Placental pericyte (primary cell): Measurements from ENCODE around the genes ANKRD50 and FAT4.

GRCh38 chr4:123488708-123489423, 92.3 kb downstream of the SPRY1 start:
- CAGE, long polyA plus RNA, result no peak

DNA sequence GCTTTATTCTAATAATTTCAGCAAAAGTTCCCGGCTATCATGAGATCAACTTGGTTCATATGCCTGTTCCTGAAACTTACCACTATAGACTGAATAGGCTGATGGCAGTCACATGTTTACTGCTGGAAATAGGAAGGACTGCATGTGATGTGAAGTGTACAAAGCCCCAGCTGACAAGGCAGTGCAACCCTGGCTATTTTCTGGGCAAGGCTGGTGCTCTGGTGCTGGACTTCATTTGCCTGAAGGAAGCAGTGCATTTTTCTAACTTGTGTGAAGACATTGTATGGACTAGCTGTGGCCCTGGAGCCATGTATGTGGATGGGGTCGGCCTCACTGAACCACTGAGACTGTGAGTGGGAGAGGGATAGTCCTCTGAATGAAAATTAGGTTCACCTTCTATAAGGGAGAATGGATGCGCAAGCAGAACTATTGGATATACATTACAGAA, 107.5 kb downstream of the SPRY1 start:
- CAGE, long polyA plus RNA, result no peak

GRCh38 chr4:124019809-124020669, 623.4 kb downstream of the SPRY1 start:
- CAGE, long polyA plus RNA, result no peak

- CAGE, long polyA plus RNA, result no peak
Measured at GRCh38 chr4:124671719-124672215, 40.8 kb downstream of the ANKRD50 start.

DNA sequence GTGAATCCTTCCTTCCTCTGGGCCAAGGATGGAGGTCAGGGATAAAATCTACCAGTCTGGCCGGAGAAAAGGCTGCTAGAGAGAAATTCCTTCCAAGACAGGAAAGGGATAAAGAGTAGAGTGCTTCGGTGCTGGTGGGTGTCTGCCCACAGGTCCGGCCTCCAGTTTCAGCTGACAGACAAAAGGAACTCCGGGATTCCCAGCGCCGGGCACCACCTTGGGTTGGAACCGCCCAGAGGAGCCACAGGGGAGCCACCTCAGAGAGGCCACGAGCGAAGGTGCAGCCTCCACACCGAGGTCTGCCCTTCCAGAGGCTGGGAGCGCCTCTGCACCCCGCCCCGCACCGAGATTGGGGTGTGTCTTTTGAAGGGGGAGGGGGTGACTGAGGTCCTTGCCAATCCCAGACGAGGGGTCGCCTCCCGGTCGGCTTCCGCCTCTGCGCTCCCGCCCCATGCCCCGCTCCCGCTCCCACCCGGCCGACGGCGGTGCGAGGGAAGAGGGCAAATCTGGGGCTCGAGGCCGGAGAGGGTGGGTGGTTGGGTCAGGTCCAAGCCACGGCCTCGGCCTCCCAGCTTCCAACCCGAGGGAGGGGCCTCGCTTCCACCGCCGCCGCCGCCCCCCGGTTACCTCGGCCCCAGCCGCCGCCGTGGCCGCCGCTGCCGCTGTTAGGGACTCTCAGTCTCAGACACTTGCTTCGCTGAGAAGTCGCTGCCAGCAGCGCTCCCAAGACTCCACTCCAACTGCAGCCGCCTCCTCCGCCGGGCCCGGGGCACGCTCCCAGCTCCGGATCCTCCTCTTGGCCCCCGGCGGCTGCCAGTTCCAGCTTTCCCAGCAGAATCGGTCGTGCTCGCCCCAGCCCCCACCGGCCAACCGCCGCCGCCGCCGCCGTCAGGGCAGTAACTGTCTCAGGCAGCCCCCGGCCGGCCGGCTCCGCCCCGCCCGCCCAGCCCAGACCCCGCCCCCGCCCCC, at the start of gene ANKRD50:
TSS of gene ANKRD50 (minus strand) at position 902 of the 969 bp plus-strand sequence.
- CAGE, long polyA plus RNA, result no peak

GRCh38 chr4:125314526-125315517, at the start of gene FAT4:
Gene FAT4 (plus strand): TSS chr4:125314955.
- CAGE, long polyA plus RNA, result no peak

DNA sequence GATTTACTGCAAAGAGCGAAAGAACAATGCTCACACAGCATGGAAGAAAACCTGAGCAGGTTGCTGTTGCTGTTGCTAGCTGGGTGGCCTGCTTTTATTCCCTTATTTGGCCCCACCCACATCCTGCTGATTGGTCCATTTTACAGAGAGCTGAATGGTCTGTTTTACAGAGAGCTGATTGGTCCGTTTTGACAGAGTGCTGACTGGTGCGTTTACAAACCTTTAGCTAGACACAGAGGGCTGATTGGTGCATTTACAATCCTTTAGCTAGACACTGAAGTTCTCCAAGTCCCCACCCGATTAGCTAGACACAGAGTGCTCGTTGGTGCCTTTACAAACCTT, 940.8 kb downstream of the FAT4 start:
- CAGE, long polyA plus RNA, result no peak

DNA sequence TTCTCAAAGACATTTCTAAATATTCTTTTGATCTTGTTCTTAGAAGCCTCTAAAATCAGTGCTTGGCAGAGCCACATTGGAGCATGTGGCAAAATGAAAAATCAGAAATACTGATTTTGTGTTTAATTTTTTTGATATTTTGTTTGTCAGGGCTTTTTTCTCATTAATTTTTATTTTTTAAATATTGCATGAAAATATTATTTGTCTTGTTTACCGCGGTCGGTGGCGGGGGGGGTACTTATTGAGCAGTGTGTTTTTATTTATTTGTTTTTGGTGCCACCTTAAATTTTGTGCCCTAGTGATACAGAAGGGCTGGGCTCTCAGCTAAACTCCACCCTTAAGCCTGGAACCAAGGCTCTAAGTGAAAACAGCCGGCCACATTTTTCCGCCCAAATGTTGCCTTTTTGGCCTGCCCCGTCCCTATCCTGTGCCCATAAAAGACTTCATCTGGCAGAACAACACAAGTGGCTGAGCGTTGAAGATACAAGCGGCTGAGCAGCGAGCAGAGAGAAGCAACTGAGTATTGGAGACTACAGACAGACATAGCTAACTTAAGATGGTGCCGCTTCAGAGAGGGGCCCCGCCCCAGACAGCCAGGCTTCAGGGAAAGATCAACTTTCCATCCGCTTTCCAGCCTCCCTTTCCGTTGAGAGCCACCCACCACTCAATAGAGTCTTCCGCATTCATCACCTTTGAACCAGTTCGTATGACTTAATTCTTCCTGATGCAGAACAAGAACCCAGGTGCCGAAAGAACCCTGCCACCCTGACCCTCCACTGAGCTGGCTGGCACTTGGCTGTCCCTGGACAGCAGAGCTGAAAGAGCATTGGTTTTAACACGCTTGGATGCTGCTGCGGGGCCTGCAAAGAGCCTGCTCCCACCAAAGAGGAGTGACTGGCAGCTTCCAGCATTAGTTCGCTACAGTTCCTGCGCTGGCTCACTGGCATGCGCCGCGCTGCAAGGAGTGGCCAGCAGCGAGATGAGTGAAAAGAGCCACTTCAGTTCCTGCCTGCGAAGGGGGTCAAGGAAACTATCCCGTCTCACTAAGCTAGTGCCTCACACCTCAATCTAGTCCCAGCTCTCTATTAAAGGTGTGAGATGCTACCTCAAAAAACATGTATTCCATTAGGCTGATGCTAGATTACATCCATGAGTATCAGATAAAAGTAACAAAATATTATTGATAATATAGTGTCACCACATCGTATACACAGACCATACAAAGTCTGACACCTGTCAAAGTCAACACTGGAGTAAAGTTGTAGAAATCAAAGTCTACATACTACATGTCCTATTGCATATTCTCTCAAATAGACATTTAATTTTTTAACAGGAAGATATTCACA, 853.1 kb upstream of the INTU start:
- CAGE, long polyA plus RNA, result no peak

GRCh38 chr4:127973592-127974087, 8.4 kb downstream of the ABHD18 start:
- CAGE, long polyA plus RNA, result no peak

- CAGE, long polyA plus RNA, result no peak
Measured at GRCh38 chr4:128060122-128060558, 972 bp upstream of the LARP1B start.

- CAGE, long polyA plus RNA, result no peak
Measured at GRCh38 chr4:128386717-128387497, 99.3 kb upstream of the PGRMC2 start.

DNA sequence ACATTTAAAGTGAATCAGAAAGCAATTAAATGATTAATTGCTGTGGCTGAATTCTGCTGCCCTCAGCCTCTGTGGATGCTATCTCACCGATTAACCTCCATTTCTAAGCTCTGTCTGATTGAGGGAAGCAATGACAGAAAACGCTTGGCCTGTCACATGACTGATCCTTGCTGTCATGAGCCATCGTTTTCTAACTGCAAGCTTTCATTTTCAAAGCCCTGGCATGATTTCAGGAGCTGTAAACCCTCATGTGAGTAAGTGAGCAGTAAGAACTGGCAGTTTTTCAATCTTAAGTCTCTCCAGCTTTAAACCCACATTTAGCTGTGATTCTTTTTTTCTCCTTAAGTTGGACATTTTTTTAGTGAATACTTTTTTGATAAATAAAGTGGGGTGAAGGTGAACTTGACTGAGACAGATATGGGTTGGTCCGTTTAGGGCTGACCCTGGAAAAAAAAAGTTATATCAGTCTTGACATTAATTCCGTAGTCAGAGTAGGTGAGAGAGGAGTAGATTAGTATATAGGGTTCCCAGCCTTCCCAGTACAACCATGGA, 180.9 kb upstream of the PGRMC2 start:
- CAGE, long polyA plus RNA, result no peak

DNA sequence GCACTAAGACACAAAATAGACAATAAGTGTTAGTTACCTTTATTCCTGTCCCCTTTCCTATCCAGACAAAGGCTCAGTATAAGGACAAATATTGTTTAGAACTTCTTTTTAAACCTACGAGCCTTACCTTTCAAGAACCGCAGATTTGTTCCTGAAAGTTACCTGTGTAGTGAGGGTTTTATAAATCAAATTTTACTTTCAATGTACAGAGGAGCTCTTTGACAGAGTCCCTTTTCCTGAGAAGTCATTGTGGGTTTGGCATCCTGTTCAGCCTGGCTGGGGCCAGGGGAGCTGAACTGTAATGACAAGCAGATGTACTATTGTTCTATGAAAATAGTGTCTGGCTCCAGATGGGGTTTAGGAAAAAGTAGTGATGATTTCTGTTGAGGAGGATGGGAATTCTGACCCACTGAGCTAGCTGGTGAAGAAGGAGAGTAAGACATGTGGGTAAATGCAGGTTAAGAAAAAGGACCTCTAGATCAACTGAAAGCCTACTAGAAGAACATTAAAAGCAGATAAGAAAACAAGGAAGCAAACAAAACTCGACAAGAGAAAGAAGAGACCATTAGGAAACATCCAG, 196.2 kb upstream of the PGRMC2 start:
- CAGE, long polyA plus RNA, result no peak

DNA sequence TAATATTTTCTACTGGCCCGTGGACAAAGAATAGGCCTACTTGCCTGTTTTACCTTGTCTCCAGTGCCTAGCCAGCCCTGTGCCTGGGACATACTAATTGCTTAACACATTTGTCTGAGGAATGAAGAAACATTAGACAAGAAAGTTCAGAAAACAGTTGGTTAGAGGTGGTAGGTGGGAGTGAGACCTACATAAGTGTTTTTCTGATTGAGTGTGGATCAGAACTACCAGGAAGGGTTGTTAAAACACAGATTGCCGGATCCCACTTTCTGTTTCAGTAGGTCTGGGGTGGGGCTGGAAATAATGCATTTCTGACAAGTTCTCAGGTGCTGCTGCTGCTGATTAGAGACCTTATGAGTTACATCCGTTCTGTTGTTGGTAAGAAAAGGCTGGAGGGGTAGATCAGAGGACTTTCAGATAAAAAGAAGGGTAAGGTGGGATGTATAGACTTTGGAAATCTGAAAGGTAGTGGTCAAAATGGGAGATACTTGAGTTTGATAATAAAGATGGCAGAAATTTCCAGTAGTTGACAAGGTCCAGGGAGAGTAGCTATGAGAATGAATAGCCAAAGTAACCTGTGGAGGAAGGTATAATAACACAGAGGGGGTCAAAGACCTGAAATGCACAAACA, 5.6 kb upstream of the JADE1 start:
- CAGE, long polyA plus RNA, result no peak

GRCh38 chr4:128862551-128863590, 53.4 kb downstream of the JADE1 start:
- CAGE, long polyA plus RNA, result no peak

DNA sequence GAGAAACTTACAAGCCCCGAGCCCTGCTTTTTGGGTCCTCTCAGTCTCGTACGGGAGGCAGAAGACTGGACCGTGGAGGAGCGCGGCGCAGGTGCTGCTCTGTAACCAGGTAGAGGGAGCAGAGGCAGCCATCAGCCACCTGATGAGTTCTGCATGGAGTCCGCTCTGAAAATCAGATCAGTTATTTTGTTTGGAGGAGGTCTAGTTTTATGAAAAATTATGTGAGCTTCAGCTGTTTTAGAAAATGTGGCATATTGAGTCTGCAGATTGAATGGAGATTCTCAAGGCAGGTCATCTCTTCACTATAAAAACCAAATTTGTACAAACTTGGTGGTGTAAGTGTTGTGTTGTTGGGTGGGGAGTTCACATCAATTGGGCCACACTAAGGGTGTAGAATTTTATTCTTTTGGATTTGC, 61.4 kb downstream of the JADE1 start:
- CAGE, long polyA plus RNA, result no peak

DNA sequence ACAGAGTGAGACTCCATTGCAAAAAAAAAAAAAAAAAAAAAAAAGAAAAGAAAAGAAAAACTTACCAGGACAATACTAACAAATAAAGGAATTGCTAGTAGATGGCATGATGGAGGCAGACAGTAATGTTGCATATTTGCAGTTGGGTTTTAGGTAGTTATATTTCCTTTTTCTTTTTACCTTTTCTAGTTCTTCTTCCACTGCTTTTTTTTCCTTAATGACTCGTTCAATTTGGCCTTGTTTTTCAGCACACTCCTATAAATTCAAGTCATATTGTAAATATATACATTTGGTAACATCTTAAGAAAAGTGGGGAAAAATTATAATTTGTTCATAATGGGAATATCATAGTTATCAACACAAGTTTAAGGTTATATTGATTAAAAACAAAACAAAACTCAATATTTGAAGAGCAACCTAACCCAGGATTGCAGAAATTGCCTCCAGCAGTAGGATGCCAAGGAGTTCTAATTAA, 138.9 kb downstream of the JADE1 start:
- CAGE, long polyA plus RNA, result no peak

DNA sequence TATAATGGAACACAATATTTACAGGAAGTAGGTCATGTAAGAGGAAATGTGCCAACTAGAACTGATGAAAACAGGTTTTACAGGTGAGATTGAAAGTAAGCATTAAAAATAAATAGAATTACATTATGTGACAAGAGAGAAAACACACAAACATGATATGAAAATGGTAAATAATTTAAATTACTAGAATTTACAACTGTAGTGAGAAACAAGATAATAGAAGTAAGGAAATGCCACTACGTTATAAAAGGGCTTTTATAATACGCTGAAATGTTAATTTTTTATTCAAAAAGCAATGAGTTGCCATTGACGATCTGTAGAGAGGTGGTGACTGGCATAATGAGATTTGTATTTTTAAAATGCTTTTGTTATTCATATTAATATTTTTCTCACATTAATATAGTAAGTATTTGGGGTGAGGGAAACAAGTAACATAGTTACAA, 315.0 kb downstream of the PABPC4L start:
- CAGE, long polyA plus RNA, result no peak

DNA sequence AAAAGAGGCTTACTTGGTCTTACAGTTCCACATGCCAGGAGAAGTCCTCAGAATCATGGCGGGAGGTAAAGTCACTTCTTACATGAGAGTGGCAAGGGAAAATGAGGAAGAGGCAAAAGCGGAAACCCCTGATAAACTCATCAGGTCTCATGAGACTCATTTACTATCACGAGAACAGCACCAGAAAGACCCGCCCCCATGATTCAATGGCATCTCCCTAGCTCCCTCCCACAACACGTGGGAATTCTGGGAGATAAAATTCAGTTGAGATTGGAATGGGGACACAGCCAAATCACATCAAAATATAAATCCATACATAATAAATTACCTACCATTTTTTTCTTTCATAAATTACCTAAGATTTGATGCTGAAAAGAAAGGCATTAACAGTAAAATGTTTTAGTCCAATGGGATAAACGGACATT, 611.0 kb downstream of the PCDH18 start:
- CAGE, long polyA plus RNA, result no peak

DNA sequence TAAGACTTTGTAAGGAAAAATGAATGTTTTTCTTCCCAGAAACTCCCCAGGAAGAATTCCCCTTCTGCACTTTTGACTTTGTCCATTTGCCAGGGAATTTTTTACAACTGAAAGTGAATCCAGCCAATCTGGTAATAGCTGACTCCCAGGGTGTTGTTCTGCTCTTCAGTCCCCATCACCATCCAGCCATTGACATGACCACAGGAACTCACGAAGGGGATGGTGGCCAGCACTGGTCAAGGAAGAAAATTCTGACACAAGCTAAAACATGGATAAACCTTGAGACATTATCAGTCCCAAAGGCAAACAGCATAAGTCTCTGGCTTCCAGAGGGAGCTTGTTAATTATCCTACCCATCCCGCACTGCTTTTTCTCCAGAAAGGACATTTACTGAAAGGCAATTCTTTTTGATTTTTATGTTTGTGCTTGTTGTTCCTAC, 61.4 kb upstream of the NOCT start:
- CAGE, long polyA plus RNA, result no peak